BJ (cell line): Measurements from ENCODE around the gene HAAO.

GRCh38 chr2:41933715-41934868 is 113.7 kb upstream of the PKDCC start:
- CAGE, long polyA plus RNA, result no peak
- RRBS, result no CpG with 5 or more reads among the region's 16 CpGs

- CAGE, long polyA plus RNA, result no peak
- RRBS, result no CpG with 5 or more reads among the region's 6 CpGs
Measured at GRCh38 chr2:41937361-41937968, 110.4 kb upstream of the PKDCC start.

DNA sequence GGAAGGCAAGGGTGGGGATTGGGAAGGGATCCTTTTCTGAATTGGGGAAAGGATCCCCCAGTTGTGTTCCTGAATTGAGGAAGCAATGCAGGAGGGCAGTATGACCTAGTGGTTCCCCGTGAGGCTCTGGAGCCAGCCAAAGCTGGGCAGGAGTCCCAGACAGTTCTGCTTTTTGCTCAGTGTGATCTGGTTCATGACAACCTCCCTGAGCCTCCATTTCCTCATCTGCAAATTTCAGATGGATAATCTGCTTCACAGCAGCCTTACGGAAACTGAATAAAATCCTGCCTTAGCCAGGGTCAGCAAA is 12.8 kb downstream of the PKDCC start:
- CAGE, long polyA plus RNA, result no peak
- RRBS, result no CpG with 5 or more reads among the region's 2 CpGs

- CAGE, long polyA plus RNA, result no peak
- RRBS, result no CpG with 5 or more reads among the region's 10 CpGs
Measured at GRCh38 chr2:42098258-42099193, 50.7 kb downstream of the PKDCC start.

GRCh38 chr2:42141167-42141598 is 28.0 kb upstream of the EML4 start:
- CAGE, long polyA plus RNA, result no peak
- RRBS, result no CpG with 5 or more reads among the region's 6 CpGs

DNA sequence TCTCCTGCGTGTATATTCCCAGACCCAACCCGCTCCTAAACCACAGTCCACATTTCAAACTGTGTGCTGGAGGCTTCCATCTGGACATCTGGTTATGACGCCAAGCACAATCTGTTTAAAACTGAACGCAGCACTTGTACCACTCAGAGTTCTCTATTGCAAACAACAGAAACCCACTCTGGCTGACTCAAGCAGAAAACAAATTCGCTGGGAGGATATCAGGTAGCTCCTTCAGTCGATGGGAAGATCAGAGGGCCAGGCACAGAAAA is 5.7 kb upstream of the EML4 start:
- CAGE, long polyA plus RNA, result no peak
- RRBS, result no CpG with 5 or more reads among the region's 6 CpGs

- CAGE, long polyA plus RNA, result no peak
- RRBS, result no CpG with 5 or more reads among the region's 1 CpG
Measured at GRCh38 chr2:42171603-42172053, 2.5 kb downstream of the EML4 start.

GRCh38 chr2:42247004-42247746 is 78.0 kb downstream of the EML4 start:
- CAGE, long polyA plus RNA, result no peak
- RRBS, result no CpG with 5 or more reads among the region's 9 CpGs

DNA sequence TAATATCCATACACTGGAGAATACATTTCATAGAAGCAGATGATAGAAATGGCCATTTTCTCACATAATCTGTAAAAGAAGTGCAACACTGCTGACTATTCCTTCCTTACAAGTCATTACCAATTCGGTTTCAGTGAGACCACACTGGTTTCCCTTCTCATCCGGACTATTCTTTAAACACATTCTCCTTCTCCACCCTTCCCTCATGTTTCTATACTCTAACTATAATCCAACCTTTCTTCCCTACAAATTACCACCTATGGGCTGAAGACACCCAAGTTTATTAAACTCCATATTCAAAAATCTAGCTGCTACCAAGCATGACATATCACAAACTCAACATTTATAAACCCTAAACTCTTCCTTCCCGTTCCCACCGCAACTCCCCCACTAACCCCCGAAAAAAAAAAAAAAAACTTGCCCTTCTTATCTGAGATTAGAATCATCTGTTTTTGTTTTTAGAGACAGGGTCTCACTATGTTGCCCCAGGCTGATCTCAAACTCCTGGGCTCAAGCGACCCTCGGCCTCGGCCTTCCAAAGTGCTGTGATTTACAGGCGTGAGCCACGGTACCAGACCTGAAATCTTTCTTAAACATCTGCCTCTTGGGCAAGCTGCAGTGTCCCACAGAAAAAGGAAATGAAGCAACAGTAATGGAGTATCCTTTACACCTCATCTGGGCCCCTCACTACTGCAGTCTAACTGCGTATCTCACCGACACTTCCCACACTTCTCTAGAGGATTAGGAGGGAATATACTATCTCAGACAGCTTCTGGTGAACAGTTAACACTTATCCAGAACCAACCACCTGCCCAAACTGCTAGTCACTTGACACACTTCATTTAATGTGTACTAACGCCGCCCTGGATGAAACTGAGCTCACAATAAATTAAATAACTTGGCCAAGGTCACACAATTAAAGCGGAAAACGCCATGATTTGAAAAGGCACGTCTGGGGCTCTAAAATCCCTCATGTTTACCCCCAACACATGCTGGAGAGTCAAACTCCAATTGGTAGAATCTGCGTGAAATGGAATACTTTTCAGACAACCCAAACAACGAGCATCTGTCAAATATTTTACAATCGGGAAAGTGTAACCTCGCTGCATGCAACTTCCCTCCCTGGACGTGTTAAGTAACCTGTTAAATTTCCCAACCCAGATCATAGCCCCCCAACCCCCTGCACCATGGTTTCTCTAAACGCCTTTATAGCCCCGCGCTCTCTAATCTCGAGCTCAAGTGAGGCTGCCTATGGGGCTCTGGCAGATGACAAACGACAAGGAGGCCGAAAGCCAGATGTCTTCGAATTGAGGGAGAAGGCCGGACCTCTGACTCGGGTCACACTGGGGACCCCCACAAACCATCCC is 1.1 kb downstream of the COX7A2L start:
- CAGE, long polyA plus RNA, result no peak
- RRBS, result 2% methylated on average over 2 of the region's 31 CpGs

DNA sequence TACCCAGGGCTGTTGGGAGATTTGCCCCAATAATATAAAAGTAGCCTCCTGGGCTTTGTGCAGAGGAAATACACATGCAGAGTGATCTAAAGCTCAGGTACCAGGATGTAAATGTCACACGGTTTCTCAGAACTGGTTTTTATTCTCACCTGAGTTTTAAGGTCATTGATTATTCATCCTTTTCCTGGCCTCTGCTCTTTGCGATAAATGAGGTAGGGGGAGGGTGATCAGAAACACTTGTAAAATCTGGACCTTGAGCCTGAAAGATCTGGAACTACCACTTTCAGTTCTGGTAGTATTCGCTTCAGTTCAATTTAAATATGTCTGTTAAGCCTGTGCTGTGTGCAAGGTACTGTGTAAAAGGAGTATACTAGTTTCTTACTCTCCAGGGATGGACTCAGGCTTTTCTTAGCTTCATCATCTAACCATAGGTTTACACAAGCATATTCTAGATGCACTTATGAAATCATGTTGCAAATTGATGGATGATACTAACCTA is 935 bp upstream of the COX7A2L start:
- CAGE, long polyA plus RNA, result no peak
- RRBS, result no CpG with 5 or more reads among the region's 3 CpGs

GRCh38 chr2:42652177-42652696 is 83.8 kb downstream of the MTA3 start:
- CAGE, long polyA plus RNA, result no peak
- RRBS, result no CpG with 5 or more reads among the region's 5 CpGs

DNA sequence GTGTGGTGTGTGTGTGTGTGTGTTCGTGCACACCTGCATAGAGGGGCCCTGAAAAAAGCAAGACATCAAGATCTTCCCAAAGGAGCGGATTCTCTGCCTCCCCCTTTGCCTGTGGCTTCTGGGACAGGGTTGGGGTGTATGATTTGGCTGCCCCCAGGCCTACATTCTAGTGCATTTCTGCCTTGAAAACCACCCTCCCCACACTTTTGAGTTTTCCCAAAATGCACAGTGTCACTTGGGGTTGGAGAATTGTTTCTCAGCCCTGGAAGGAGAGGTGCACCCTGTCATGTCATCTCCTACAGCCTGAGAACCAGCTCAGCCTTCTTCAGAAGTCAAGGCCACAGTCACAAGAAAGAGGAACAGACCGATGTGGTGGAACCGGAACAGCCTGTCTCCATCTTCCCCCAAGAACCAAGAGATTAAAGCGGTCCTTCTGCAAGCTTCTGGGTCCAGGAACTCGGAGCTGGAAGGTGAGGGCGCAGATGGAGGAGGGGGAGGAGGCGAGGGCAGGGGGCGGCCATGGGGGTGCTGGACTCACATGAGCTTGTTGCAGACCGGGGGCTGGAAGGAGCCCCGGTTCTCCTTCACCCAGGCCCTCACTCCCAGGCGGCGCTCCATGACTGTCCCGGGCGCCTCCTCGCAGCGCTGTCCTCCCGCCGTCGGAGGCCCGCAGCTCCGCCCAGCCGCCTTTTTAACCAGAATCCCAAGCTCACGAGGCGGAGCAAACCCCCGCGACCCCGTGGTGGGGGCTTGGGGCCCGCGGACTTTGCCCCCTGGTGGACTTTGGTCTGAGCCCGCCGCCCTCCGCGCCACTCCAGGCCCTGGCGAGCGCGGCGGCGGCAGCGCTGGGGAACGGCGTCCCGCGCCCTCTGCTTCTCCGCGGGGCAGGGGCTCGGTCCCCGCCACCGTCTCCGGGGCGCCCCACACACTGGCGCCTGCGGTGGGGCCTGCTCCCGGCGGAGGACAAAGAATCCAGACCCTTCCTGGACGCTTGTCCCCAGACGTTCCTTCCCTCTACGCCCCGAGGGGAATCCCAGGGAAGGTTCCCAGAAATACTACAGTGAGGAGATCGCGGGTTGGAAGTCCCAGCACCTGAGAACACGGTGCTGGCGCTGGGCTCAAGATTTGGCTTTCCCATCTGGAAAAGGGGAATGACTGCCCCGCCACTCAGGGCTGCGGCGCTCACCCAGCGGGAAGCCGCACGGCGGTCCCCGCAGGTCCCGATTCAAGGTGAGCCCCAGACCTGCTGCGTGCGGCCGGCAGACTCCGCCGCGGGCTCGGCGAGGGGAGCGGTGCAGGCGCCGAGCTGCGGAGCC is at the start of gene HAAO:
Gene HAAO, minus strand, starts transcription at position 665 of the 1,316 bp plus-strand sequence.
- CAGE, long polyA plus RNA, result no peak
- RRBS, result 5% methylated on average over 19 of the region's 84 CpGs

GRCh38 chr2:42908365-42908939 is 116.1 kb upstream of the HAAO start:
- CAGE, long polyA plus RNA, result no peak
- RRBS, result no CpG with 5 or more reads among the region's 5 CpGs

GRCh38 chr2:42968146-42968411 is 175.7 kb upstream of the HAAO start:
- CAGE, long polyA plus RNA, result no peak
- RRBS, result no CpG with 5 or more reads among the region's 12 CpGs

DNA sequence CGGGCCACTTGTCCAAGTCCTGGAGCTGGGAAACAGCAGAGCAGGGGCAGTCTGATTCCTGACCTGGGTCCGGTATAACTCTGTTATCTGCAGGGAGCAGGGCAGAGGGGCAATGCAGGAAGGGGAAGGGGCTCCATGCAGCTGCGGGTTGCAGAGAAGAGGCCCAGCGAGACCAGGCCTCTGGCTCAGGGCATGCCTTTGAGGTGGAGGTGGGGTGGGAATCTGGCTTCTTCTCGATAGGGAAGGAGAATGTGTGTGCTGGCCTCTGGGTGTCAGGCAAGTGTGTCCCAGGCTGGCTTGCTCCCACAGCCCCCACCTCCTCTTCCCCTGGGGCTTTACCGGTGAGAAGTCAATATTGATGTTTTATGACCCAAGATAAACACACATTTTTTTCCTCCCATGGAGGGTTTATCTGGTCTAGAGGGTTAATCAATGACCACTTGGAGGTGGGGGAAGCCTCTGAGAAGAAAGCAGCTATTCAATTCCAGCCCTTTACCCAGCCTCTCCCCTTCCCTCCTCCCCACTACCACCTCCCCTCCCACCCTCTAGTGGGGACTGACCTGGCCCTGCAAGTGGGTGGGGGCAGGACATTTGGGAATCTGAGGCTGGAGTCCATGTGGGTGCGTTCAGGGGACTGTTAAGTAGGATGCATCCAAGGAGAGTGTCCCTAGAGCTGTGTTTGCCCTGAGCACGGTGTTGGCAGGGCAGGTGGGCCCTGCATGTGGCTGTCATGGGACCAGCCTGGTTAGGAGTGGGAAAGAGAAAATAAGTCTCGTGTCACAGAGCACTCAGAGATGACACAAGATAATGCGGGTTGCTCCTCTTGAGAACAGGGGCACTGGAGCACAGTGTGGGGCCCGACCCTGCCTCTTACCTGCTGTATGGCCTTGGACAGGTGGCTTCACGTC is 187.3 kb upstream of the HAAO start:
- CAGE, long polyA plus RNA, result no peak
- RRBS, result no CpG with 5 or more reads among the region's 12 CpGs

GRCh38 chr2:43071157-43071583 is 155.2 kb downstream of the ZFP36L2 start:
- CAGE, long polyA plus RNA, result no peak
- RRBS, result no CpG with 5 or more reads among the region's 6 CpGs

GRCh38 chr2:43073187-43073895 is 153.1 kb downstream of the ZFP36L2 start:
- CAGE, long polyA plus RNA, result no peak
- RRBS, result no CpG with 5 or more reads among the region's 7 CpGs

DNA sequence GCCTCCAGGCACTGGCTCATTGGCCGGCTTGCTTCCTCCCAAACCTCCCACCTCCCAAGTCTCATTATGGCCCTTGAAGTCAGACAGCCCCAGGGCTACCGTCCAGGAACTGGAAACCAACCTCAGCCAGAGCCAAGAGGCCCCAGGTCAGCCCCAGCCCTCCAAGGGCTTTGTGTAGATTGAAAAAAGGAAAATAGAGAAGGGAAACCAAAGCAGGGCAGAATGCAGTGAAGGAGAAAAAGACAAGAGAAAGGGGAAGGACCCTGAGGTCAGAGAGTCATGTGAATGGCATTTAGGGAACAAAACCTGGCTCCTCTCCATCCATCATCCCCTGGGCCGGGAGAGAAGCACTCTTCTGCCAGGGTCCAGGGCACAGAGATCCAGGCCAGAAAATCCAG is 119.3 kb downstream of the ZFP36L2 start:
- CAGE, long polyA plus RNA, result no peak
- RRBS, result no CpG with 5 or more reads among the region's 3 CpGs

GRCh38 chr2:43134001-43134362 is 92.4 kb downstream of the ZFP36L2 start:
- CAGE, long polyA plus RNA, result no peak
- RRBS, result no CpG with 5 or more reads among the region's 11 CpGs

- CAGE, long polyA plus RNA, result no peak
- RRBS, result no CpG with 5 or more reads among the region's 9 CpGs
Measured at GRCh38 chr2:43169866-43170255, 56.5 kb downstream of the ZFP36L2 start.